HGPS cell (cell line): ENCODE data around the genes AVPR1A and MSRB3.

GRCh38 chr12:63150715-63151448 lies at the start of gene AVPR1A:
Gene AVPR1A (minus strand): TSS chr12:63151201.
- RRBS, result 5% methylated on average over 19 of the region's 53 CpGs

DNA sequence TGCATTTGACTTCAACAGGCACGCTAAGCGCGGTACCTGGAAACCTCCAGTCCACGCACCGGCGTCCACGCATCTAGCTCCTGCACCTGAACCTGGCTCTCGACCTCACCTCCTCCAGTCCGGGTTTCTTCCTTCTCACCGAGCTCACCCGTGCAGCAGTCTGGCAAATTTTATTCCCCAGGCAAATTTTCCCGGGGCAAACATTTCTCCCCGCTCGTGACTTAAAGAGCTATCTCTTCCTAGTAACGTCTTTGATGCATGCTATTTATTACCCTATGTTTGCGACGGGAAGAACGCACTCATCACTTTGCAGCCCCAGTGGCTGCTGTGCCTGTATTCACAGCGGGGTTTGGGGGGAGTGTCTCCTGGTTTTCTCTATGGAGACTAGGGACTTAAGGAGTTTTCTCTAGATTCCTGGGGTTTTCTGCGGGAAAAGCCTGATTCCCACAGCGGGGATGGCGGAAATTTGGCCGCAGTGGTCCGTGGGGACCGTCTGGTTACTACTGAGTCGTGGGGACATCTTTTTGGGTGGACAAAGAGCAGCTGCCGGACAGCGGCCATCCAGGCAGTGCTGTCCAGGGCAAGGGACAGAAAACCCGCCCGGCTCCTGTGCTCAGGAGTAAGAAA lies 561 bp upstream of the AVPR1A start:
- RRBS, result 4% methylated on average over 12 of the region's 30 CpGs

DNA sequence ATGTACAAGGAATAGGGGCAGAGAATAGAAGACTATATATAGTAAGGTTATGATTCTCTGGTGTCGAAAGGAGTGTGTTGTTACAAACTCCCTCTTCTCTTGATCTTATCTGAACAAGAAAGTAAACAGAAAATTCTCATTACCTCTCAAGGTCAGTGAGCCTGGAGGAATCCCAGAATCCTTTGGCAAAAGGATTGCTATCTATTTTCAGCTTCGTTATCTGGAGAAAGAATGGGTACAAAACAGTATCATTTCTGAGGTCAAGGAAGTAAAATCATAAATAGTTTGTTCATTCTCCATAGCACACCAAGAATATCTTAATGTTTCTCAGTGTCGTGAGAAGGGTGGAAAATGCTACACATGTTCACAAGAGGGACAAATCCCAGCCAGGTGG lies 47.0 kb upstream of the DPY19L2 start:
- RRBS, result no CpG with 5 or more reads among the region's 3 CpGs

DNA sequence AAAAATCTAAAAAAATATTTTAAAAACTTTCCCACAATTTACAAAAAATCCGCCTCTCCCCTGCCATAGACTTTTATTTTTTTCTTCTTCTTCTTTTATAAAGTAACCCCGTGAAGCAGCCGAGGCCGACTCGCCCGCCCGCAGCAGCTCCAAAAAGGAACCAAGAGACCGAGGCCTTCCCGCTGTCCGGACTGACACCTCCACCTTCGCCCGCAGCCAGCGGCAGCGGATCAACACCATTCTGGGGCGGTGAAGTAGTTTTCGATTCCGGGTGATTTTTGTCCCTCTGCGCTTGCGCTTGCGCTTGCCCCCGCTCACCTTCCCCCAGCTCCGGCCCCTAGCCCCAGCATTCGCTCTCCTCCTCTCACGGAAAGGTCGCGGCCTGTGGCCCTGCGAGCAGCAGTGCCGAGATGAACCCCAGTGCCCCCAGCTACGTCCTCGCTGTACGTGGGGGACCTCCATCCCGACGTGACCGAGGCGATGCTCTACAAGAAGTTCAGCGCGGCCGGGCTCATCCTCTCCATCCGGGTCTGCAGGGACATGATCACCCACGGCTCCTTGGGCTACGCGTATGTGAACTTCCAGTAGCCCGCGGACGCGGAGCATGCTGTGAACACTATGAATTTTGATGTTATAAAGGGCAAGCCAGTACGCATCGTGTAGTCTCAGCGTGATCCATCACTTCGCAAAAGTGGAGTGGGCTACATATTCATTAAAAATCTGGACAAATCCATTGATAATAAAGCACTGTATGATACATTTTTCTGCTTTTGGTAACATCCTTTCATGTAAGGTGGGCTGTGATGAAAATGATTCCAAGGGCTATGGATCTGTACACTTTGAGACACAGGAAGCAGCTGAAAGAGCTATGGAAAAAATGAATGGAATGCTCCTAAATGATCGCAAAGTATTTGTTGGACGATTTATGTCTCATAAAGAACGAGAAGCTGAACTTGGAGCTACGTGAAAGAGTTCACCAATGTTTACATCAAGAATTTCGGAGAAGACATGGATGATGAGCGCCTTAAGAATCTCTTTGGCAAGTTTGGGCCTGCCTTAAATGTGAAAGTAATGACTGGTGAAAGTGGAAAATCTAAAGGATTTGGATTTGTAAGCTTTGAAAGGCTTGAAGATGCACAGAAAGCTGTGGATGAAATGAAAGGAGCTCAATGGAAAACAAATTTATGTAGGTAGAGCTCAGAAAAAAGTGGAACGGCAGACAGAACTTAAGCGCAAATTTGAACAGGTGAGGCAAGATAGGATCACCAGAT lies 22.5 kb upstream of the SRGAP1 start:
- RRBS, result 16% methylated on average over 12 of the region's 58 CpGs

GRCh38 chr12:63843202-63844199 lies 999 bp upstream of the SRGAP1 start:
- RRBS, result 2% methylated on average over 44 of the region's 89 CpGs

DNA sequence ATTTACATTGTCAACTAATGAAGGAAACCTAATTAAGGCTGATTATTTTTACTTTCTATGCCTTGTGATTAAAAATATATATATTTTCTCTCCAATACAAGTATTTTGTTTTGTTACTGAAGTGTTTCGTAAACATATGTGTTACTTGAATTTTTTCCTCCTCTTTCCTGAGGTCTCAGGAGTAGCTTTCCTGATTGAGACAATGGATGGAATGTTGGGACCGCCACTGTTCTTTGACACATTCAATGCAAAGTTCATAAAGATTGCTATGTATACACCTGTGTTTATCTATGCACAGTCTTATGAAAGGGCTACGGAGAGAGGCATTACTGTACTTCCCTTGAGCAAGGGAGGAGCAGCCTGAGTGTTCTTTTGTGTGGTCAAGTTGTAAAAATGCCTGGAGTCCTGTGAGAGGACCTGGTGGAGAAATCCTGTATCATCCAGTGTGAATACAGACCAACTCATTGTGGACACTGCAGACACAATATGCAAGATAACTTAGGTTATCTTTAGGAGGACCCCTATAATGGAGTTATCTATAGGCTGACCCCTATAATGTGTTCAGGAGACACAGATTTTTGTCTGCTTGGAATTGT lies 1.2 kb downstream of the SRGAP1 start:
- RRBS, result no CpG with 5 or more reads among the region's 3 CpGs

- RRBS, result no CpG with 5 or more reads among the region's 4 CpGs
Observed at GRCh38 chr12:63846187-63846625, 1.7 kb downstream of the SRGAP1 start.

- RRBS, result no CpG with 5 or more reads among the region's 5 CpGs
Observed at GRCh38 chr12:63940190-63940844, 95.8 kb downstream of the SRGAP1 start.

DNA sequence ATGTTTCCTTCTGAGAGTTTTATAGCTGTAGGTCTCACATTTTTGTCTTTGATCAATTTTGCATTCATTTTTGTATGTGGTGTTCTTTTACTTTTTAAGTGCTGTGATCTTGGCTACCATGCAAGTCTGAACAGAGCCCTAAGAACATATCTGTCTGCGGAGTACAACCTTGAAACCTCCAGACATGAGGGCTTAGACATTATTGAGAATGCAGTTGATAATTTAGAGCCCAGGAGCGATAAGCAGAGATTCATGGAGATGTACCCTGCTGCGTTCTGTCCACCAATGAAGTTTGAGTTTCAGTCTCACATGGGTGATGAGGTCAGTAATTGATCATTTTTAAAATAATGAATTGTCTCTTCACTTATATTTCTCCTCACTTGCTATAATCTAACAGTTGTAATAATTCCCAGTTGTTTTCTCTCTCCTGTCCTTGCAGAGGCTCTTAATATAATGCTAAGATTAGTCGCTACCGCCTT lies 159.2 kb downstream of the KICS2 start:
- RRBS, result no CpG with 5 or more reads among the region's 5 CpGs

DNA sequence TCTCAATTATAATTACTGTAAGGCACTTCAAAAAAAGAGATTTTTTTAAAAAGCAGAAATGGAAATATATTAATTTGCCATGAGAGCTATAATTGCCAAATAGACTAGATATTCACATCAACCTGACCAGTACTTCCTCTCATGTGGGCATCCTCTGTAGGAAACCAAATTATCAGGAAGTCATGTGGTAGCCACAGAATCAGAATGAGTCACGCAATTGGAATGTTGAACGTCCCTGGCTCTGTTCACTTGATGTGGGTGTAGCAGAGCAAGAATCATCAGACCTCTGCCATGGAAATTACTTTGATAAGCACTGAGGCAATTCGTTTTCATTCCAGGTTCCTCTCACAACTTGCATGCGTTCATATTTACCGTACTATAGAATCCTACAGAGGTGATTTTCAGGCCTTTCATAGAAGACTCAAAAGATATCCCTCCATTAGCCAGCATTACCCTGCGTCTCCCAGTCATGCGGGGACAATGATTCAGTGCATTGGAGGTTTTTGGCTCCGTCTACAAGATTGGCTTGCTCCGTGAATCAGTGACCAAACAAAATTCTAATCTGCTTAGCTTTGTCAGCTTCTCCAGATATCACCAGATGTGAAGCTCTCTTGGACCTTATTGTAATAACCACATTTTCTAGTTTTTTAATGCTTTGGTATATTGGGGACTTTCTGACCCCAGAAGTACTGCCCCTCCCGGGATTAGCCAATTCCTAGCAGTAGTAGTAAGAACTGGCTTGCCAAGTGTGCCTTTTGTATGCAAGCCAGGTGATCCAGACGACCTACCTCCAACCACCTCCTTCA lies 133.5 kb downstream of the KICS2 start:
- RRBS, result no CpG with 5 or more reads among the region's 11 CpGs

DNA sequence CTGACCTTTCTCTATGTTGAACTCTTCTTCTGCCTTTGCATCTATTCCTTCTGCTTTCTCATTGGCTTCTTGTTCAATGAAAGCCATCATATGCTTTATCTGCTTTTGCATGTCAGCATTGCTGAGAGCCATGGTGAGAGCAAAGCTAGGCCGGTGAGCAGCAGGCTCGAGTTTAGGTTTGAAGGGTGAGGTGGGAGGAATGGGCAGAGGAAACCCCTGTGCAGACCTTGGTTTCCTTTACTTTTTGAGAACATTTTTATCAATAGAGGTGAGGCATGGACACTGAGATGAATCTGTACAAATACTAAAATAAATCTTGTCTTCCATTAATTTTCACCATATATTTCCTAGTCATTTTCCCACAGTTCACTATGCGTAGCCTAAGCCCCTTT lies 51.9 kb downstream of the C12orf56 start:
- RRBS, result no CpG with 5 or more reads among the region's 3 CpGs

- RRBS, result no CpG with 5 or more reads among the region's 6 CpGs
Observed at GRCh38 chr12:64690514-64690953, 68.7 kb downstream of the GNS start.

GRCh38 chr12:64694550-64695783 lies 64.2 kb downstream of the GNS start:
- RRBS, result no CpG with 5 or more reads among the region's 22 CpGs

DNA sequence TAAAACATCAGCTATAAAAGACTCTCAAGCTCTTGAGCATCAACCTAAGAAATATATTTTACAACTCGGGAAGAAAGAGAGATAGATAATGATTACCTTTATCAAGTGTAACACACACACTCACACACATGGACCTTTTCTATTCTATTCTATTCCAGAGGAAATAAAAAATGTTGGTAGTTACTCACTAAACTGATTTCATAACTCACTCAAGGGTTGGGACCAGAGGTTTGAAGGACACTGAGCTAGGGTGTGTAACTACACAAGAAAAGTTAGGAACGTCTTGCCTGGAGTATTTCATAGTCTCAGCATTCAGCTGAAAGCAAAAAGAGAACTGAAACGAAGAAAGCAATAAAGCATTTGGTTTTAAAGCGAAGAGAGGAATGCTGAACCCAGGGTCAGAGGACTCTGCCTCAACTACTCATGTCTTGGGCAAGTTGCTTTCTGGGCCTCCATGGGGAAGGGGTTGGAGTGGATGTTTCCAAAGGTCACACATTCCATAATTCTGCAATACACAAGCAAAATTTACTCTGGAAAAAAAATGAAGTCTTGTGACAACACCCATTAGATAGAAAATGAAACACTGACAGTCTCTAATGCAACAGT lies 1.5 kb downstream of the GNS start:
- RRBS, result no CpG with 5 or more reads among the region's 4 CpGs

DNA sequence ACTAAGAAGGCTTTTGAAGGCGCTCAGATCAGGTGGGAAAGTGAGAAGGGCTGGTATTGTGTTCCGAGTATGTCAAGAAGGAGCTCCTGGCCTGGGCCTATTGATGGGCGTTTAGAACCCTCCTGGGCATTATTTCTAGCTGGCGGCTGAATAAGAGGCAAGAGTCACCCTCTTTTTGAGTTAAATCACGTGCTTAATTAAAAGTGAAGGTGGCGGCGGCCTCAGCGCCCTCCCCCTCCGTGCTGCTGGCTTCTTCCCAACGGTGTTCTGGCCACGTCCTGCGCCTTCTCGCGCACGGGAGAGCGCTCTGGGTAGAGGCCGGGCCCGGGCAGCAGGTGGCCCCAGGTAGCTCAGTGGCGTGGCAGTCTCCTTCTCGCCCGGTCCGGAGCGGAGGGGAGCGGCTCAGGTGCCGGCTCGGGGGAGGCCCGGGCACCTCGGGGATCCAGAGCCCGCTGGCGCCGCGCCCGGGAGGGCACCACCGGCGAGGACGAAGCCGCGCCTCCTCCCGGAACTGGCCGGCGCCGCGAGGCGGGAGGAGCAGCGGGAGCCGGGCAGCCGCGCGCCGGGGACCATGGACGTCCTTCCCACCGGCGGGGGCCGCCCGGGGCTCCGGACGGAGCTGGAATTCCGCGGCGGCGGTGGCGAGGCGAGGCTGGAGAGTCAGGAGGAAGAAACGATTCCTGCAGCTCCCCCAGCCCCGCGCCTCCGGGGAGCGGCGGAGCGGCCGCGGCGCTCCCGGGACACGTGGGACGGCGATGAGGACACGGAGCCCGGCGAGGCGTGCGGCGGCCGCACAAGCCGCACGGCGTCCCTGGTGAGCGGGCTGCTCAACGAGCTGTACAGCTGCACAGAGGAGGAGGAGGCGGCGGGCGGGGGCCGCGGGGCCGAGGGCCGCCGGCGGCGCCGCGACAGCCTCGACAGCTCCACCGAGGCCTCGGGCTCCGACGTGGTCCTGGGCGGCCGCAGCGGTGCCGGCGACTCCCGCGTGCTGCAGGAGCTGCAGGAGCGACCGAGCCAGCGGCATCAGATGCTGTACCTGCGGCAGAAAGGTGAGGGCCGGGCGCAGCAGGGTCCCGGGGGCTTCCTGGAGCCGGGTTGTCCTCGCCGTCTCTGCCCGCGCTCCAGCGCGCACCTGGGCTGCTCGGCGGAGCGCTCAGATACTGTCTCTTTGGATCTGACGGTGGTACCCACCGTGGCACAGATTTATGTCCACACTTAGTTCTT lies 21.4 kb upstream of the GNS start:
- RRBS, result 5% methylated on average over 47 of the region's 132 CpGs

DNA sequence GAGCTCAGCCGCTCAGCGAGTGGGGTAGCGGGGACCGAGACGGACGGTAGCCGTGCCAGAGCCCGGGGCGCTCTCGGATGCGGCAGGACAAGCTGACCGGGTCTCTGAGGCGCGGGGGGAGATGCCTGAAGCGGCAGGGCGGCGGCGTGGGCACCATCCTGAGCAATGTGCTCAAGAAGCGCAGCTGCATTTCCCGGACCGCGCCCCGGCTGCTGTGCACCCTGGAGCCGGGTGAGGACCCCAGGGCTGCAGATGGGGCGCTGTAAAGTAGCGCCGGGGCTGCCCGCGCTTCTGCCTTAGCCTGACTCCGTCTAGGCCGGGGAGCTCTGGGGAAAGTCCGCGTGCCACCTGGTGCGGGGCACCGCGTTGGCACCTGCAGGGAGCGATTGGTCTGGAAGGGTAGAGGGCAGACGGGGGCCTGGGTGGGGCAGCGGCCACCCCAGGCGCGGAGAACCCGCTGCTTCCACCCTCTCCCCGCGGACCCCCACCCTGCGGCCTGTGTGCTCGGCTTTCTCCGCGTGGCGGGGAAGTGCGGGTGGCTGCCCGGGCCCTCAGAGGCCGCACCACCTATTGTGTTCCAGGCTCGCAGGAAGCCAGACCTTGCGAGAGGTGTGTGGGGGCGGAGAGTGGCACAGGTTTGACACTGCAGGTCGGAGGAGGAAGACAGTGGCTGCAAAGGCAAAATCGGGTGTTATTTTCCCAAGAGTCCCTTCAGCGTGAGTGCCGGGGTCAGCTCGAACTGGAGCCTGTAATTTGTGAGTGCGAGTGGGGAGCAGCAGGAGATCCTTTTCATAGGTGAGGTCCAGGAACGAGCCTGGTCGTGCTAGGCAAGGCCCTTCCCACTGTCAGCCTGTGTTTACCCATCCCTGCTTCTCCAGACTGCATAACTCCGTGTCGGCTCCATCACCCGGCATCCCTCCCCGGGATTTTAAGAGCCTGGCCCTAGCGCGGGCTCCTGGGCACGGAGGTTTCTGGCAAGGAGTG lies 648 bp downstream of the TBC1D30 start:
- RRBS, result 3% methylated on average over 19 of the region's 70 CpGs

DNA sequence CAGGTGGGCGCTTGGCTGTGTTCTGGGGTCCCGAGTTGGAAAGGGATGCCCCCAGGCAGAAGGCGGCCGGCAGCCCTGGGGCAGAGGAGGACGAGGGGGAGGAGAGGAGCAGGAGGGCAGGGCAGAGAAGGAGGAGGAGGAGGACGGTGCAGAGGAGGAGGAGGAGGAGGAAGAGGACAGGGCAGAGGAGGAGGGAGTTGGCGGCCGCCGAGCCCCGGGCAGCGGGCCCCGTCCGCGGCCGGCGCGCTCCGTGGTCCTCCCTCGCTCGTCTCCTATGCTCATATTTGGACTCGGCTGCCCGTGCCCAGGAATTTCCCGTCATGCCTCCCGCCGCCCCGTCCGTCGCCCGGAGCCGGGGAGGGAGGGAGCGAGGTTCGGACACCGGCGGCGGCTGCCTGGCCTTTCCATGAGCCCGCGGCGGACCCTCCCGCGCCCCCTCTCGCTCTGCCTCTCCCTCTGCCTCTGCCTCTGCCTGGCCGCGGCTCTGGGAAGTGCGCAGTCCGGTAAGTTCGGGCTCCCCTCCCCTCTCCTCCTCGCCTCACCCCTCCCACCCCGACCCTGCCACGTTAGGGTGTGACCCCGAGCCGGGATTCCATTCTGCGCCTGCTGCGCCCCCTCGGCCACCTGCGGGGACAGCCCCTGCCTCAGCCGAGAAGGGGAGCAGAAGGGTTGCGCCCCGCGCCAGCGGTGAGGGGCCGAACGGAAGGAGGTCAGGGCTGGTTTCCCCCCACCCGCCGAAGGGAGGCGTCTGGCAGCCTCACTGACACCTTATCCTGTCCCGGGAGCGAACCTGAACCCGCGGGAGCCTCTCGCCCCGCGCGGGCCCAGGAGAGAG lies at the start of gene MSRB3:
TSS of gene MSRB3 (plus strand) at position 321 of the 835 bp plus-strand sequence.
- RRBS, result 1% methylated on average over 25 of the region's 73 CpGs

DNA sequence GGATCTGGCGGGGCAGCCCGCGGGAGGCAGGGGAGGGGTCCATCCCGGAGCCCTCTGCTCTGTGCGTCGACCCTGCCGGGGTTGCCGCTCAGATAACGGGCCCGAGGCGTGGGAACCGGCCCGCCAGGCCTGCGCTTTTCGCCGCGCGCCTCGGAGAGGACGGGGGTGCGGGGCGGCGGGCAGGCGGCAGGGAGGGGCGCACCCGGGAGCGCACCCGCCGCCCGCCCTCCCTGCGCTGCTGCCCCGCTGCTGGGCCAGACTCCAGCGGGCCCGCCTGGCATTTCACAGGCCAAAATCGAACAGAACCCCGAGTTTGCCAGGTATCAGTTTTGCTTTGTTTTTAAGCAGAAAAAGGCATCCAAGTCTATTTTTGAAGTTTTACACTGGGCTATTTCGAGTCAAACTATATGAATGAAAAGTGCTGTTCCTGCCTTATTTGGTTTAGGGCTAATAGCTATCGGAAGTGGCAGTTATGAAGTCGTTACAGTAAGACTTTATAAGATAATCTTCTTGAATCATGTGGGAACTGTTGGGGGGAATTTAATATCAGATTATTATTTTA lies 796 bp downstream of the MSRB3 start:
- RRBS, result 1% methylated on average over 17 of the region's 39 CpGs

DNA sequence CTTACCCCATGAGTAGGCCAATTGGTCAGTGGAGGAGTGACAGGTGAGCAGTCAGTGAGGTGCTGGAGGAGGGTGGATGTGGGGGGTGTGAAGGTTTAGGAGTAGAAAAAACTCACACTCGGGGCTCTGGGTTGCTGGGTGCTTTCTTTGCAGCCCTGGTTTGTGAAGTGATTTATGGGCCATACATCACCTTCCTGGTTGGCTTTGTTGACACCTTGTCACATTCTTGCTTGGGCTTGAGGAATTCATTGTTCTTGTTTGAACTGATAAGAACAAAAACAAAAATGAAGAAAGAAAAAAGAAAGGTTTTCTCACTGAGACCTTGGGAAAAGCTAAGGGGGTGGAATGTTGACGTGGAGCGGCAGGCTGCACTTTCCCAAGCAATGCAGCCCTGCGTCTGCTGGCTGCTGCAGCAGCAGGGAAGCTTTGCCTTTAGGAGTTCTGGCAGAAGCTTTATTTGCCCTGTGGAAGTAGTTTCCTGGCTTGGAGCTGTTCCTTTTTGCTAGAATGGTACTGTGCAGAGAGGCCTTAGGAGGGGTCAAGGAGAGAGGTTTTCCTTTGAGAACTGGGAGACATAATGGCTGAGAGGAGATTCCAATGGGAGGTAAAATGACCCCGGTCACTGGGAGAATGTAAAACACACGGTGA lies 52.7 kb downstream of the HMGA2 start:
- RRBS, result no CpG with 5 or more reads among the region's 6 CpGs